Transverse colon (tissue), 4 donors: ENCODE results near the genes SCN4B, CD3G and ATP5MG.

DNA sequence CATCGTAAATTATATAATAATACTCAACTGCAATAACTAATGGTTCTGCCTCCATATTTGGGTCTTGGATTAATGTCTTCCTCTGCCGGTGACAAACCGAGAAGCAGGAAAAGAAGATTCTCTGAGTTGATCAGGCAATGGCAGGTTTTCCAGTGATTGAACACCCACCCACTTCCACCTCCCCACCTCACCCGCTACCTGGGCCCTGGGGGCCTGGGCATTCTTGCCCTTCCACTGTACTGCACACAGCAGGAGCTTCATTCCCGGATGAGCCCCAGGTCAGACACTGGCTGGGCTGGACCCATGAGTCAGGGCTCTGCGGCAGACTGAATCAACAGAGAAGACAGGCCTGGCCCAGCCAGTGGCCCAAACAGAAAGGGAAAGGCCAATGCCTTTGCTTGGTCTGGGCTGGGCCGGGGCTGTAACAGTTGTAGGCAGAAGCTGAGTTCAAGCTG is 1.6 kb upstream of the SMIM35 start:
- PRO-cap, result unidirectional peak, minus-strand start at position 288 of the sequence; unidirectional peak, minus-strand start at position 328 of the sequence
- RAMPAGE, long total RNA, 4 experiments, result no peak in any of the 4 experiments

GRCh38 chr11:118100796-118101181 is 14.0 kb upstream of the SMIM35 start:
- PRO-cap, result no peak
- RAMPAGE, long total RNA, 4 experiments, result no peak in any of the 4 experiments

DNA sequence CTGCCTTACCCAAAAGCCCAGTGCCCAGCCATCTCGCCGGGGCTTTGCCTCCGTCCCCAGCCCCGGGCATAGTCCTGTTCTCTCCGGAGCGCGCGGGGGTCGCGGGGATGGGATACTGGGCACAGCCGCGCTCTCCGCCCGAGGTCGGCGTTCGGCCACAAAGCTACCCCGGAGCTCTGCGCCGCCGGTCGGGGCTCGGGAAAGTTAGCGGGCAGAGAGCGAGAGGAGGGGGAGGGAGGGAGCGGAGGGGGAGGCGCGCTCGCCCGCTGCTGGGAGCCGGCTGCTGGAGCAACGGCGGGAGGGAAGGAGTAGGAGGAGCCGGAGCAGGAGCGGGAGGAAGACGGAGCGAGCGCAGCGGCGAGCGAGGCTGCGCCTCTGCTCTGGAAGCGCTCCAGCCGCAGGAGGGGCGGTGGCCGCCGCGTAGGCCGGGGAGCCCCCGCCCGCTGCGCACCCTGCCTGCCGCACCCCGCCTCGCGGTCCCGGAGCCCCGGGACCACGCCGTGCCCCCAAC is at the start of gene SCN4B:
Gene SCN4B (minus strand): TSS at position 220 of the 511 bp plus-strand sequence.
- PRO-cap, result bidirectional peak, plus-strand start at position 326 of the sequence, minus-strand start at position 170 of the sequence
- RAMPAGE, long total RNA, 4 experiments, result no peak in any of the 4 experiments

DNA sequence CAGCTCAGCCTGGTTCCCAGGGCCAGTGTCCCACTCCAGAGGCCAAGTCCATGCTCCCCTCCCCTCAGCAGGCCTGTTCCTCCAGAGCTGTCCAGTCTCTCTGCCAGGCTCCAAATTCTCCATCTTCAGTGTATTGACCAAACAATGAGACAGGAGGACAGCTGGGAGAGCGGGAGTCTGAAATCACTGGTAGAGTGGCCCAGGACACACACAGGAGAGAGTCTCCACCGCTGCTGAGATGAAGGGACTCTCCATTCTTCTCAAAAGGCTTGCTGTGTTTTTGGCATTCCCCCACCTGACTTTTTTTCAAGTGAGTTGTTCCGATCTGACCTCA is 17.6 kb upstream of the SCN2B start:
- PRO-cap, result no peak
- RAMPAGE, long total RNA, 4 experiments, result no peak in any of the 4 experiments

DNA sequence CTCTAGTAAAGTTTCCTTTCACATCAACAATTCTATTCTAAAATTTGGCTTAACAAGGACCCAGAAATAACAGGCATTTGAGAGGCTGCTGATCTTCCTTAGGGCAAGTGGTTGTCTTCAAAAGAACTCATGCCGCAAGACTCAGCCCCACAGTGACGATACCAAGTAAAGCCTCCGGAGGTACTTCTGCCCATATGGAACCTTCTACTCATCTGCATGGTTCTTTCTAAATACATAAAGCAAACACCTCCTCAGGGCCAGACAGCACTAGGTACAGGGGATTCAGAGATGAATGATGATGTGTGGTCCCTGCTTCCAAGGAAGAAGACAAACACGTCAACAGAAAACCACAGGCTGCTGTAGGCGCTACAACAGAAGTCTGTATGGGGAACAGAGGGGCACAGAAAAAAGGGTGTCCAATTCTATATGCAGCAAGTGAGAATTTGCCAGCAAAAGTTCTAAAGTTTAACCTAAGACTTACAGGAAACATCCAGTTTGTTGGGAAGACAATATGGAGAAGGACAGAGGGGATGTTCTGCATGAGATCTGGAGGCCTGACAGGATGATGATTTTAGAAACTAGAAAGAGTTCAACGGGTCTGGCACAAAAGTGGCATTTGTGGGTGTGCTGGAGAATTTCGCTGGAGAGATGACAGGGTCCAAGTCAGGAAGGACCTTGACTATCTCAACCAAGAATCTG is 23.8 kb downstream of the JAML start:
- PRO-cap, result no peak
- RAMPAGE, long total RNA, 4 experiments, result no peak in any of the 4 experiments

DNA sequence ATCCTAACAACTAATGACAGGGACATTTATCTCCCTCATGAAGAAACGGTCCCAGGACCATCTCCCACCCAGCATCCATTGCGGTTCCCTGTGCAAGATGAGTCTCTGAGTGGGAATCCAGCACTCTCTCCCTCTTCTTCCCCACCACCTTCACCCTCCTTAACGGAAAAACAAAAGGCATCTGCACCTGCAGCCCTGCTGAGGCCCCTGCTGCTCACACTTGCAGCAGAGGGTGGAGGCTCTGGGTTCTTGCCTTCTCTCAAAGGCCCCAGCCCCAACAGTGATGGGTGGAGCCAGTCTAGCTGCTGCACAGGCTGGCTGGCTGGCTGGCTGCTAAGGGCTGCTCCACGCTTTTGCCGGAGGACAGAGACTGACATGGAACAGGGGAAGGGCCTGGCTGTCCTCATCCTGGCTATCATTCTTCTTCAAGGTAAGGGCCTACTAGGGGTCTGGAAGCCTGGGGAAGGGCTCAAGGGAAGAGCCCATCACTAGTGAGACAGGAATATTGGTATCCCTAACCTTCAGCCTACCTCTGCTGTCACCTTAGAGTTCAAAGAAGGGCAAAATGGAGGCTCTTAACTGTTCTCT is at the start of gene CD3G:
Gene CD3G (plus strand): TSS at position 296 of the 588 bp plus-strand sequence.
- PRO-cap, result bidirectional peak, plus-strand start at position 290 of the sequence, minus-strand start at position 222 of the sequence
- RAMPAGE, long total RNA, 4 experiments, result start-site peak on the plus strand in 2 of 4 experiments, centred at positions 315 to 329 of the sequence, 18 to 139 reads per replicate

DNA sequence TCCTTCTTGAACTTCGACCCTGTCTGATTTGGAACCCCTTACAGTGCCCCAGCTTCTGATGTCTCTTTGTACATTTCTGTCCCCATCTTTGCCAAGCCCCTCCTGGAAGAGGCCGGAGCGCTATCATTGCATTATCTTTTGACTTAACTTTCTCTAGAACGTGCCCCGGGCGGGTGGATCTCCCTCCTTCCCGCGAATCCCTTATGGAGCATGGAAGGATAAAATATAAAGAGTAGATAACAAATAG is 339 bp downstream of the UBE4A start:
- PRO-cap, result no peak
- RAMPAGE, long total RNA, 4 experiments, result no peak in any of the 4 experiments

DNA sequence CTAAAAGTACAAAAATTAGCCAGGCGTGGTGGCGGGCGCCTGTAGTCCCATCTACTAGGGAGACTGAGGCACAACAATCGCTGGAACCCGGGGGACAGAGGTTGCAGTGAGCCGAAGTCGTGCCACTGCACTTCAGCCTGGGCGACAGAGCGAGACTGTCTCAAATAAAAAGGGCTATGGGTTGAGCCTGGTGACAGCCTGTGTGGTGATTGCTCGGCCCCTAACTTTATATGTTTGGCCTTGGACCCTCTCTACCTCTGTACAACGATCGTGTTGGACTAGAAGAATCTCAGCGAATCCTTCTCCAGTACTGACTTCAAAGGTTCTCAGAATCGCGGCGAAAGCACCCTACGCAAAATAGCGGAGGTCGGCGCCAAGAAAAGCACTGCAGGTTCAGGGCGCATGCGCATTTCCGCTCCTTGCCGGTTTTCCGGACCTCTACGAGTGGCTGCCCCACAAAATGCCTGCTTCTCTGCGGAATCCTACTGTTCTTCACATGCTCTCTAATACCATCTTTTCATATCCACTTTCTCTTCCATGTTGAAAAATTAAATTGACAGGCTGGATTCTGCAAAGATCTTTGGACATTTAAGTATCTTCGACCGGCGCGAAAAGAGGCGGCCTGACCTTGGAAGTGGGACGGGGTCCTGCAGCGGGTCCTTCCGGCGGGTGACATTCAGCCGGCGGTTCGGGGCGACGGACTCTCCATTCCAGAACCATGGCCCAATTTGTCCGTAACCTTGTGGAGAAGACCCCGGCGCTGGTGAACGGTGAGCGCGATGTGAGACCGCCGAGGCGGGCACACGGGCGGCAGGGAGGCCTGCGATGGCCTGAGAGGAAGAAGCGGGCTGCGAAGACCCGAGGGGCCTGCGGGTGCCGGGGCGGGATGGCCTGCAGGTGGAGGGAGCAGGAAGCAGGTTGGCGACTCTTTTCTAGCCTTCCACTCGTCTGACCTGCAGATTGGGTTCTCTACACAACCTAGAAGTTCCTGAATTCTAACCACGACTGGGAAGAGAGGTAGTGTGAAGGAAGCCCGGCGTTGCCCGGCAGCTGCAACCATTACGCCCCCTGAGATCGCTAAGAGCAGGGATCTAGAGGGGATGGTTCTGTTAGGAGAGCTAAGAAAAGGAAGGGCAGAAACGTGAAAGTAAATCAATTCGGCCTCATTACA is at the start of gene ATP5MG:
Gene ATP5MG (plus strand): TSS at position 659 of the 1,171 bp plus-strand sequence.
- PRO-cap, result bidirectional peak, plus-strand start at position 680 of the sequence, minus-strand start at position 384 of the sequence
- RAMPAGE, long total RNA, 4 experiments, result start-site peak on the plus strand in 4 of 4 experiments, centred at positions 660 to 688 of the sequence, 365 to 14,280 reads per replicate

DNA sequence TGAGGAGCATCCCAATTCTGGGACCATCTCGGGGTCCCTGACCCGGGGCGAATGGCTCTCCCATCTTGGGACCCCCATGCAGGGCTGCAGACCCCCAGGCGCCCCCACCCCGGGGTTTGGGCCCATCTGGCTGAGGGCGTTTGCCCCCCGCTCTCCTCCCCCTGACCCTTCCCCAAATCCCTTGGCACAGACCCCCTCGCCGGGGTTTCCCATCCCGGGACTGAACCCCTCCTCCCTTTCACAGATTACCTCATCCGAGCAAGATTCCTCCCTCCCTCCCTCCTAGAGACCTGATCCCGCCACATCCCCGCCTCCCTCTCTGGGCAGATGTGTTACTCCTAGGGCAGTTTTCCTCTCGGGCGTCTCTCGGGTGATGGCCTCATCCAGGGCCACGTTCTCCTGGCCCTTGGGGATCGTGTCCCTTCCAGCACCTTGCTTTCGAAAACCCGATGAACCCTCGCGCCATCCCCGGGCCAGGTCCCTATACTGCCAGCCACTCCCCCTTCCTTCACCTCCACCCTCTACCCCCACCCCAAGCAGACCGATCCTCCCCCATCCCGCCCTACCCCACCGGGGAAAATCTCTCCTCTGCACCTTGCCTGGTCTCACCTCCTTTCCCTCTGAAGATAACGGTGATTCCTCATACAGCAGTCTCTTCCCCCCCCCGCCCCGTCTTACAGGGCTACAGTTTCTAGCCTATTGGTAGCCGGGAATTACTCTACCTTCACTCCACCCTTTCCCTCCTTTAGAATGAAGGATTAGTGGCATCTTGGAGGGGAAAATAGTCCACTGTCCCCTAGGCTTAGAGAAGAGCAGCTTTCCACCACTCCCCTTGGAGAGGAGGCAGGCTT is 952 bp downstream of the KMT2A start:
- PRO-cap, result unidirectional peak, minus-strand start at position 222 of the sequence; bidirectional peak, plus-strand start outside the sequence, minus-strand start at position 622 of the sequence
- RAMPAGE, long total RNA, 4 experiments, result no peak in any of the 4 experiments

DNA sequence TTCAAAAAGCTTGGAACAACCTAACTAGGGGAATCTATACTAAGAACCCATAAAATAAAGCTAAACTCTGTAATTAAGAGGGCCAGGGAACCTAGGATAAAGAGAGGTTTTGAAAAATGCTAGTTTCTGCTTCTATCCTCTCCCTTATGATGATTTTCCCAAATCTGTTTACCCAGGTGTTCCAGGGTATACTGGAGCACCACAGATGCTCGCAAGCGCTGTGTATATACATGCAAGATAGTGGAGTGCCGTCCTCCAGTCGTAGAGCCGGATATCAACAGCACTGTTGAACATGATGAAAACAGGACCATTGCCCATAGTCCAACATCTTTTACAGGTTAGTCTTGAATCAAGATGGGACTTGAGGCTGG is 26.5 kb upstream of the TTC36 start:
- PRO-cap, result no peak
- RAMPAGE, long total RNA, 4 experiments, result start-site peak on the plus strand in 1 of 4 experiments, centred at position 225 of the sequence, 10 reads per replicate

GRCh38 chr11:118503571-118505017 is 23.2 kb upstream of the TTC36 start:
- PRO-cap, result no peak
- RAMPAGE, long total RNA, 4 experiments, result start-site peak on the plus strand in 1 of 4 experiments, at chr11:118504884-118505022 at its widest, 15 reads per replicate

DNA sequence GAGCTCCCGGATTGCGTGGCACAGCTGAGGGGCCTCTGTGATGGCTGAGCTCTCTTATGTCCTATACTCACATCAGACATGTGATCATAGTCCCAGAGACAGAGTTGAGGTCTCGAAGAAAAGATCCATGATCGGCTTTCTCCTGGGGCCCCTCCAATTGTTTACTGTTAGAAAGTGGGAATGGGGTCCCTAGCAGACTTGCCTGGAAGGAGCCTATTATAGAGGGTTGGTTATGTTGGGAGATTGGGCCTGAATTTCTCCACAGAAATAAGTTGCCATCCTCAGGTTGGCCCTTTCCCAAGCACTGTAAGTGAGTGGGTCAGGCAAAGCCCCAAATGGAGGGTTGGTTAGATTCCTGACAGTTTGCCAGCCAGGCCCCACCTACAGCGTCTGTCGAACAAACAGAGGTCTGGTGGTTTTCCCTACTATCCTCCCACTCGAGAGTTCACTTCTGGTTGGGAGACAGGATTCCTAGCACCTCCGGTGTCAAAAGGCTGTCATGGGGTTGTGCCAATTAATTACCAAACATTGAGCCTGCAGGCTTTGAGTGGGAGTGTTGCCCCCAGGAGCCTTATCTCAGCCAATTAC is 4.9 kb upstream of the TTC36 start:
- PRO-cap, result no peak
- RAMPAGE, long total RNA, 4 experiments, result no peak in any of the 4 experiments

DNA sequence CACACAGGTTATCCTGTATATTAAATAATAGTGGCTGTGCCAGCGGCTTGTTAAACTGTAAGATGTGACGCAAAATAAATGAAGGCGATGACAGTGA is 220 bp upstream of the ARCN1 start:
- PRO-cap, result no peak
- RAMPAGE, long total RNA, 4 experiments, result no peak in any of the 4 experiments

DNA sequence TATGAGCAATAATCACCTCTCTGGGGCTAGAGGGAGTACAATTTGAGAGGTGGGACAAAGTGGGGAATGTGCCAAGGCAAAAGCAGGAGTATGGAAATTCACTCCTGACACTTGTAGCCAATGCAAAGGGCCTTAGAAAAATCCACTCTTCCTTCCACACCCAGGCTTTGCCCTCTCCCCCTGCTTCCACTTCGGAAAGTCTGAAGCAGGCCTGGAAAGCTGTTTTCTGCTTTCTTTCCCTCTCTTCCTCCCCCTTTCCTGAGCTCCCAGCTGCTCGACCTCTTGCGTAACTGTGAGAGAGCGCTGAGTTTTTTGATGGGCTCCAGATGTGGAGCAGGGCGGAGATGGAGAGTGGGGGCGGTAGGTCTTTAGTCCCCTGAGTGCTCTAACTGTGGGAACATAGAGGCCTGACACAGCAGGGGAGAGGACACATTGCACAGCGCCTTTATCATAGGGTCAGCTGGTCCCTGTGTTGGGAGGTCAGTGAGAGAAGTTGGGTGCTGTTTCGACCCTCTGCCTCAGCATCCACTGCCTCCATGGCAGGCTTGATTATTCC is 2.0 kb upstream of the PHLDB1 start:
- PRO-cap, result bidirectional peak, plus-strand start at position 480 of the sequence, minus-strand start at position 198 of the sequence
- RAMPAGE, long total RNA, 4 experiments, result no peak in any of the 4 experiments

DNA sequence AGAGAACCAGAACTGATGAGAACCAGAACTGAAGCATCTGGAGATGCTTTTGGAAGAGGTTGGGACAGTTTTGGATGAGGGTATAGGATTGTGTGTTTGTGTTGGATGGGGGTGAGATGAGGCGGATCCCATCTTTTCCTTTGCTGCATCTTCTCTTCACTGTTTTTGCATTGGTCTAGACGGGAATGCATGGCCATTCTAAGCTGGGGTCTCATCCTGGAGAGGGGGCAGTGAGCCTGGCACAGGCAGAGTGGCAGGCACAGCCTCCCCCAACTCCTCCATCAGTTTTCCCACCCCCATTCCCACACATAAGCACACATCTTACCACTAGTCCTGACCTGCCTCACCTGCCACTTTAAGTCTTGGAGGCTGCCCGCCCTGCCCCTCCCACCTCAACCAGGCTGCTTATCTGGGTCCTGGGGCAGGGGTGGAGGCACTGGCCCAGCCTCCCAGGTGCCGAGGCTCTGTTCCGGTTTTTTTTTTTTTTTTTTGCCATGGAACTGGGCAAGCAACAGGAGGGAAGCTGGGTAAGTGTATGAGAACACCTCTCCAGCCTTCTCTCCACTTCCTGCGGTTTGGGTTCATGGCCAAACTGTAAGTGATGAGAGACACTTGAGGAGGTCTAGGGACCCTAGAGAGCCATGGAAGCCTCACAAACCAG is 22.3 kb downstream of the PHLDB1 start:
- PRO-cap, result bidirectional peak, plus-strand start at position 436 of the sequence, minus-strand start at position 349 of the sequence
- RAMPAGE, long total RNA, 4 experiments, result start-site peak on the plus strand in 3 of 4 experiments, centred at positions 495 to 505 of the sequence, 35 to 74 reads per replicate

DNA sequence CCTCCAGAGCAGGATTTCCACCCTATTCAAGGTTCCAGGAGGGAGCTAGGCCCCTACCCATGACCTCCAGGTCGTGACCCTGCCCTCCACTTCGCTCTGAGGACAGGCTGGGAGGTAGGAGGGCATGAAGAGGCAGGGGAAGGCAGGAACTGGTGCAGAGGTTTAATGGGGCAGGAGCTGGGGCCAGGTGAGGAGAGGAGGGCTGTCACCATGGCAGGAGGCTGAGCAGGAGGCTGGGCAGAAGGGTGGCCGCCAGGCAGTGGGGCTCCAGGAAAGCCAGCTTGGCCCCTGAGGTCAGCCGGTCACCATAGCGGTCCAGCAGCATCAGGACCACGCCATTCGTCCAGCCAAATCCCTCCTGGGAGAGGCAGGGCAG is 21.4 kb downstream of the TREH start:
- PRO-cap, result no peak
- RAMPAGE, long total RNA, 4 experiments, result no peak in any of the 4 experiments

DNA sequence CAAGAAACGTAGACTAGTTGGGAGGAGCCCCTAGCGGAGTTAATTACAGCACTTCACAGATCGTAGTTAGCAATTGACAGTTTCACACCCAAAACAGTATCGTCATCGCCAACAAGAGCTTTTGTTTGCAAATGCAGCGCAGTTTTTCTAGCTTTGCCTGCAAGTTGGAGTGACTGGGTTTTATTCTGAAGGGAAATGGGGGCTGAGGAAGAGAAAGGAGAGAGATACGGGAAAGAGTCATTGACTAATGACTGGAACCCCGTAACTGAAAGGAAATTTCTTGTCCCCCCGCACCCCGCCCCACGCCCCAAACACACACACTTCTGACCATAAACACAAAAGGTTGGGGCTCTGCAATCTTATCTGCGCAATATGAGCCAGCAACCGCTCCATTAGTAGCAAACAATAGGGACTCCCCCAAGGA is 999 bp downstream of the DDX6 start:
- PRO-cap, result unidirectional peak, plus-strand start at position 58 of the sequence; bidirectional peak, plus-strand start at position 183 of the sequence, minus-strand start at position 68 of the sequence
- RAMPAGE, long total RNA, 4 experiments, result no peak in any of the 4 experiments

DNA sequence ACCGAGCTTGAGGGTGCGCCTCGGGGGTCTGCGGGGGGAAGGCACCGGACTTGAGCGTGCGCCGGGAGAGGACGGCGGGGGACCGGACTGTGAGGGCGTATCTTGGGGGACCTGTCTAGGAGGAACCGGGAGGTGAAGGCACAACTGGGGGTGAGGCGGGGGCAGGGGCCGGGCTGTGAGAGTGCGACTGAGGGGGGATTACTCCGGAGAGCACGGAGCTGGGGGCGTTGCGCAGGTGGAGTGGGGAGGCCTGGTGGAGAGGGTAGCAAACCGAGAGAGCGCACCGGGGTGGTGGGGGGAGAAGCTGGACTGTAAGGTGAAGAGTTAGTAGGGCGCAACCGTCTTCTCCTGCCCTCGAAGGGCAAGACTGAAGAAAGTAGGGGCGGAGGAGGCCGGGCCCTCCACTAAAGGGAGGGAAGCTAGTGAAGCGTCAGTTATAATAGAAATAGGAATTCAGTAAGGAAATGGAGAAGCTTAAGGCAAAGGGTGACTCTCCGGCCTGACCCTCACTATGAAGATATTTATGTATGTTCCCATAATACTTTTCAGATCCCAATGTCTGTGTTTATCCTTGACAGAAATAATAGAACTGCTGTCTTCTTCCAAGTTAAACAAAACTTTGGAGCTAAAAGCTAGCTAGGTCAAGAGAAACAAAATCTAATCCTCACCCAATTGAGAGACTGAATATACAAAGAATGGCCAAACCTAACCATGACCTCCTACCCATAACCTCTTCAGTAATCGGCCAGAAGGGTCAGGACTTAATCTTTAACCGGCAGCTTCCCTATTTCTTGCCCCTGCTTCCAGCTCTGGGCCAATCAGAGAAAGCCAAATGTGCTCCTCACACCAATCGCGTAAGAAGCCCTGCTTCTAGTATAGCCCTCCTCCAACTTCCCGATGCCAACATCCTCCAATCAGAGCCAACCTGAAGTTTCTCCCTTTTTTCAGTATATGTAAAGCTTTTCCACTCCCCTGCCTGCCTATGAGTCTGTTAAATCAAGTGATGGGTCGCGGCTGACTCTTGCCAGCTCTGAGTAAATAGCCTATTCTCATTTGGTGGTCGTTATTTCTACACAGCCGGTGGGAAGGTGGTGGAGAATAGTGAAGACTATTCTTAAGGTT is 1.5 kb upstream of the DDX6 start:
- PRO-cap, result bidirectional peak, plus-strand start at position 164 of the sequence, minus-strand start at position 117 of the sequence; bidirectional peak, plus-strand start at position 243 of the sequence, minus-strand start at position 242 of the sequence; bidirectional peak, plus-strand start at position 314 of the sequence, minus-strand start at position 363 of the sequence; bidirectional peak, plus-strand start at position 985 of the sequence, minus-strand start at position 763 of the sequence
- RAMPAGE, long total RNA, 4 experiments, result no peak in any of the 4 experiments

DNA sequence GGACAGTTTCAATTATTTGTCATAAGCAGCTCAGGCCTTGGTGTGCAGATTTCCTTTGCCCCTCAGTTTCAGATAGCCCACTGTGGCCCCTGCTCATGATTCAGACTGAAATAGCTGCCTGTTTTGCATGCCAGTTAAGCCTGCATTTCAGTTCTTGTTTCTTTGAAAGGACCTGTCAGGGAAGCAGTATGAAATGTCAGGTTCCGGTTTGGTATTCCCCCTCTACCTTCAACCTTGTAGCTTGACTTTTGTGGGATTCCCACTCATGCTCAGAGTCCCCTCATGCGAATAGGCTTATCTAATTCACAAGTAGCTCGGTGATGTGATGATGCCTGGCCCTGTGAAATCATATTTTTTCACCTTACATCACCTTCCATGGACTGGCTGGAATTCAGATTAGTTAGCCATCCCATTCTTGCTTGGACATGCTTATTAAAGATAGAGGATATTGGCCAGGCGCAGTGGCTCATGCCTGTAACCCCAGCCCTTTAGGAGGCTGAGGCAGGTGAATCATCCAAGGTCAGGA is 30.0 kb upstream of the DDX6 start:
- PRO-cap, result no peak
- RAMPAGE, long total RNA, 4 experiments, result no peak in any of the 4 experiments

DNA sequence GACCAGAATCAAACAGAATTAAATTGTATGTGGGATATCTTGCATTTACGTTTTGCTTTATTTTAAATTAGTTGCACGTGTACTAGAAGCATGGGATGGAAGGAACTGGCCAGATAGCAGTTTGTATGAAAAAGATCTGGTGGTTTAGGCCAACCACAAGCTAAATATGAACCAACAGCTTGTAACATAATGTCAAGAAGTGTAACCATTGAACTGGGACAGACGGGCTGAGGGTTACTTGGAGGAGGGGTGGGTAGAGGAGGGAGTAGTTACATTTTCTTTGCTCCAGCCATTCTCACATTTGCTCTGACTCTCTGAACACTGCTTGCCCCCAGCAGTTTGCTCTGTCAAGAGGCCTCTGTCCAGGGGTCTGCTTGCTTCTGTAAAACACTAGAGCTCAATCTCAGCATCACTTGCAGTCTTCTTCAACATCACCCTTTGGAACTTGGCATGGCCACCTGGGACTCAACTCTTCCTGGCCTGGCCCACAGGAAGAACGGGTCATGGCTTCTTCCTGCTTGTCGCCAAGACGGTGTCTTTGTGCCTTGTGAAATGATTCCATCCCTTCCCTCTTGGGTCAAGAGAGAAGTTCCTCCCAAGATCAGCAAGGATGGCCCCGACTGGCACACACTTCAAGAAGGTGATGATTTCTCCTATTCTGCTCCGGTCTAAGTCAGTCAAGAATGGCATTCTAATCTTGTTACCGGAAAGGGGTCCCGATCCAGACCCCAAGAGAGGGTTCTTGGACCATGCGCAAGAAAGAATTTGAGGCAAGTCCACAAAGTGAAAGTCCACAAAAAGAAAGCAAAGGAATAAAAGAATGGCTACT is 31.5 kb upstream of the CXCR5 start:
- PRO-cap, result no peak
- RAMPAGE, long total RNA, 4 experiments, result no peak in any of the 4 experiments